Rectum (tissue), 1 donor: ENCODE results near the genes SPATA3 and NCL.

- PRO-cap = bidirectional peak, plus-strand start at chr2:230877630, minus-strand start at chr2:230877582; bidirectional peak, plus-strand start at chr2:230878195, minus-strand start at chr2:230878178
Observed at GRCh38 chr2:230877531-230878323, 13.0 kb downstream of the ITM2C start.

DNA sequence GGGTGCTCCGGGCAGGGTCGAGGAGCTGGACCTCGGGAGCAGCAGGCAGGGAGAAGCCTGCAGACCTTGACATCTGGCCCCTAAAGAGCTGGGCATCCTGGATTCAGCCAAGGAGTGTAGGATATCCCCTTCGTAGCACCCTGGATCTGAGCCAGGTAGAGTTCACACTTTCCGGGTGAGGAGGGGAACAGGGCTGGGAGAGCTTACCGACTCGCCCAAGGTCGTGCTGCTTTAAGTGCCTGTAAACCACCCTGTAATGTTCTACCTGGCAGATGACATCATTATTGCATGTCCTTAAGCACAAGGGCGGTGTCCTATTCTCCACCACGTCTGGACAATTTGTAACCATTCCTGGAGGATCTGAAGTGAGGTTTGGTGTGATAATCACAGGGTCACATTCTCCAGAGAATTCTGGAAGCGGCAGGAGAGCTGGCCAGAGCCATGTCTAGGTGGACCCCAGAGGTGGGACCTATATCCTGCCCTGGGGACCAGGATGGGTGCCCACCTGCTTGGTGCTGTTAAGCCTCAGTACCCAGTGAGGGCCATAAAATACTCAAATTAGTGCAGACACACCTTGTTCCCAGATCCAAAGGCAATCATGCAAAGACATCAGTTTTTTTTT lies 14.7 kb downstream of the ITM2C start:
- PRO-cap = bidirectional peak, plus-strand start at position 412 of the sequence, minus-strand start at position 142 of the sequence

DNA sequence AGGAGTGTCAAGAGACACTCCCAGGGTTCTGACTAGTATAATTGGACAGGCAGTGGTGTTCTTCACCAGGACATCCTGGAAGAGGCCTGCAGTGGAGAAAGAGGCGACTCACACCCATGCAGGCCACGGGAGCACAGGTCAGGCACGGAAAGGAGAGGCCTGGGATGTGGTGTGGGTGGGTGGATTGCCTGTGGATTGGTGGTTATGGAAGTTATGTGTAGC lies 14.1 kb upstream of the SPATA3 start:
- PRO-cap = unidirectional peak, plus-strand start at position 68 of the sequence

DNA sequence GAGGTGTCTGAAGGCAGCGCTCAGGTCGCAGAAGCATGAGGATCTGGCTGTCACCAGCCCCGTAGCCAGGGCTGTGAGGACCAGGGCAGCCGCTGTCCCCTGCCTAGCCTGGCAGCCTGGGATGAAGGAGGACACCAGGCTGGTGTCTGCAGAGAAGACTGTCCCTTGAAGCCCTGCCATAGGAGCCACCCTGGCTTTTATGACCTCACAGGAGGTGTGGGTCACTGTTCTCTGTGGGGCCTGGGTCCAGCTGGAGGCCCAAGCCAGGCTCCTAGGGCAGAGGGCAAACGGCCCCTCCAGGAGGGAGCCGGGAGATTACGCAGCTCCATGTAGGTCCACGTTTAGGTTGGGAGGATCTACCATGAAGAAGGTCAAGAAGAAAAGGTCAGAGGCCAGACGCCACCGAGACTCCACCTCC lies at the start of gene SPATA3:
TSS of gene SPATA3 (plus strand) at position 249 of the 418 bp plus-strand sequence.
- PRO-cap = no peak

GRCh38 chr2:231038513-231039049 lies 1.3 kb downstream of the C2orf72 start:
- PRO-cap = no peak

- PRO-cap = no peak
Observed at GRCh38 chr2:231047181-231048442, 9.1 kb upstream of the PSMD1 start.

DNA sequence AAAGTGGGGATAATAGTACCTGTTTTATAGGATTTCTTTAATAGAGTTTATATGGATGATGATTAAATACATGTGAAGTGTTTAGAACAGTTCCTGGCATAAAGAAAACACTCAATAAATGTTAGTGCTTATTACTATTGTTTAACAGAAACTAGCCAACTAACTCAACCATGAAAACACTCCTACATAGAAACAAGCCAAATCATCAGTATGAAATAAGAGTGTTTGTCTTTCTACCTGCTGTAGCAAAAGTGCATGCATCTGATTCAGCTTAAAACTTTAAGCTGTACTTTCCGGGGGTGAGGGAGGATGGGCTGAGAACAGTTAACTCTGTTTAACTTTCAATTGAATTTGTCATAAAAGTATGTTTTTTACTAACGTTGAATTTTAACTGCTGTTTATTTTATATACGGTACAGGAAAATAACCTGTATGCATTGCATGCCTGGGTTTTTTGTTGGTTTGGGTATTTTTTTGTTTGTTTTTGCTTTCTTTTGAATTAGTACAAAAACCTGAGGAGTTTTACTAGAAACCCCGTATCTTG lies 6.7 kb downstream of the HTR2B start:
- PRO-cap = no peak

- PRO-cap = bidirectional peak, plus-strand start at chr2:231245382, minus-strand start at chr2:231244911
Observed at GRCh38 chr2:231244758-231245550, 46.5 kb downstream of the ARMC9 start.

- PRO-cap = unidirectional peak, minus-strand start at chr2:231288776
Observed at GRCh38 chr2:231288551-231288919, 90.1 kb downstream of the ARMC9 start.

DNA sequence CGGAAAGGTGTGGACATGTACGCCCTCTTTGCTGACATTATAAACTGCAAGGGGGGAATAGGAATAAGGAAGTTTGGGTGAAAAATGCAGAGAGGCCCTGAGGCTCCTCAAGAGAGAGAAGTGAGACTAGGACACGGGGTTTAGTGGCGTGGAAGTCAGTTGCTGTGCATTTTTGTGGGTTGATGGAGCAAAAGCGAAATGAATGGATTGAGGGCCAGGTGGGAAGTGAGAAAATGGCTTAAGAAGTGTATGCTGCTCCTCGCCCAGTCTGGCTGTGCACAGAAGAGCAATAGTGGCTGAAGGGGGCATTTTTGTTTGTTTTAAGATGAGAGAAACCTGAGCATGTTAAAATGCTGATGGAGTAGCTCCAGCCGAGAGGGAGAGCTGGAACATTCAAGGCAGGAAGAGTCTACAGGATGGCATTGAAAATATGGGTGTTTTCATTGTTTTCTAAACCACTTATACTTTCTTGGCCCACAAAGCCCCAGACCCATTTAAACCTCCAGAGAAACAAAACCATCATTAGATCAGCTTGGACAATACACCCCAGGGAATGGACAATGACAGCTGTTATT lies 96.1 kb upstream of the B3GNT7 start:
- PRO-cap = unidirectional peak, plus-strand start at position 70 of the sequence

DNA sequence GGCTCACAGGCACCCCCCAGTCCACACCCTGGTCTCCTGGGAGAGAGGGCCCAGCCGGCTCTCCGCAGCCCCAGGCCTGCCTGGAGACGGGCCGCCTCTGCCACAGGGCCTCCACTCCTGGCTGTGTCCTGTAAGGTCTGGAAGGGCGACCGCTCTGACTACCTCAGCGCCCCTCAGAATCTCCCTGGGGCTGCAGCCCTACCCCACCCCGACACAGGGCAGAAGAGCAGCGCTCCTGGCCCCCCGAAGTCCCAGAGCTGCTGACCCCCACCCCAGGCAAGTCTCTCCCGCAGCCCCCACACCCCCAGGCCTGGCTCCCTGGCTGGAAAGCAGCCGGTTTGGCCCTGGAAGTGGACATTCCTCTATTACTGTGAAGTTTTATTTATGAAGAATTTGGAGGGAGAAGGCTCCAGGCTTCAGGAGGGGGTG lies 3.9 kb downstream of the B3GNT7 start:
- PRO-cap = no peak

GRCh38 chr2:231408547-231408980 lies 13.1 kb downstream of the B3GNT7 start:
- PRO-cap = no peak

- PRO-cap = no peak
Observed at GRCh38 chr2:231452593-231453263, 11.6 kb downstream of the NCL start.

- PRO-cap = unidirectional peak, plus-strand start at chr2:231463816; bidirectional peak, plus-strand start at chr2:231463868, minus-strand start at chr2:231463862; bidirectional peak, plus-strand start at chr2:231464233, minus-strand start at chr2:231464144; bidirectional peak, plus-strand start at chr2:231464763, minus-strand start at chr2:231464484
Observed at GRCh38 chr2:231463566-231464555, at the start of gene NCL. NCL (minus strand) TSS chr2:231464484.

DNA sequence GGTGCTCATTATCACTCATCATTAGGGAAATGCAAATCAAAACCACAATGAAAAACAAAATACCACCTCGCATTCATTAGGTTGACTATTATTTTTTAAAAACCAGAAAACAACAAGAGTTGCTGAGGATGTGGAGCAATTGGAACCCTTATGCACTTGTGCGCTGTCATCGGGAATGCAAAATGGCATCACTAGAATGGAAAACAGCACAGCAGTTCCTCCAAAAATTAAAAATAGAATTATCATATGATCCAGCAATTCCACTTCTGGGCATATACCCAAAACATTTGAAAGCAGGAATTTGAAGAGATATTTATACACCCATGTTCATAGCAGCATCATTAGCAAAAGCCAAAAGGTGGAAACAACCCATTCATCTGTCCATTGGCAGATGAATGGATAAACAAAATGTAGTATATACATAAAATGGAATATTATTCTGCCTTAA lies 11.9 kb upstream of the NMUR1 start:
- PRO-cap = no peak

GRCh38 chr2:231667591-231667858 lies 40.8 kb upstream of the PTMA start:
- PRO-cap = bidirectional peak, plus-strand start at chr2:231667799, minus-strand start at chr2:231667675

- PRO-cap = bidirectional peak, plus-strand start at chr2:231671951, minus-strand start at chr2:231671834
Observed at GRCh38 chr2:231671610-231672167, 36.6 kb upstream of the PTMA start.

DNA sequence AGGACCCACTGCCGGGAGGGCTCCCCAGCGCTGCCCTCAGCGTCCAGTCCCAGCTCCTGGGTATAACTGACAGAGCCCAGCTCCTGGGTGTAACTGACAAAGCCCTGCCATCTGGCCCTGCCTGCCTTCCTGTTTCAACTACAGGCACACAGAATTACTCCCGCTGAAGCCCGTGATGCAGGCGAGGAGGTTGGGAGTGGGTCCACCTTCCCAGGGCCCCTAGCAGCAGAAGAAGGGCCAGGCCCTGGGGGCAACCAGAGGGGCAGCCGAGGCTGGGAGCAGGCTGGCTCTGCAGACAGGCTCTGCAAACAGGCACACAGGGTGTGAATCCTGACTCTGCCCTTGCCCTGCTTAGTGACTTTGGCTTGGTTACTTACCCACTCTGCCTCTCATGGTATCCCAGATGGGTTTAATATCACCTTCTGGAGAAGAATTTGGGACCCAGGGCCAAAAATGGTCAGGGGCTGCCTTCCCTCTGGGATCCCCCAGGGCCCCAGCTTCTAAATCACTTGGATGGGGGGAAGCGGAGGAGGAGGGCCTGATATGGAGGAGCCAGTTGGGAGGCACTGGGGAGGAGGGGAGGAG lies 25.4 kb upstream of the PTMA start:
- PRO-cap = no peak

- PRO-cap = no peak
Observed at GRCh38 chr2:231707093-231707215, 1.4 kb upstream of the PTMA start.

DNA sequence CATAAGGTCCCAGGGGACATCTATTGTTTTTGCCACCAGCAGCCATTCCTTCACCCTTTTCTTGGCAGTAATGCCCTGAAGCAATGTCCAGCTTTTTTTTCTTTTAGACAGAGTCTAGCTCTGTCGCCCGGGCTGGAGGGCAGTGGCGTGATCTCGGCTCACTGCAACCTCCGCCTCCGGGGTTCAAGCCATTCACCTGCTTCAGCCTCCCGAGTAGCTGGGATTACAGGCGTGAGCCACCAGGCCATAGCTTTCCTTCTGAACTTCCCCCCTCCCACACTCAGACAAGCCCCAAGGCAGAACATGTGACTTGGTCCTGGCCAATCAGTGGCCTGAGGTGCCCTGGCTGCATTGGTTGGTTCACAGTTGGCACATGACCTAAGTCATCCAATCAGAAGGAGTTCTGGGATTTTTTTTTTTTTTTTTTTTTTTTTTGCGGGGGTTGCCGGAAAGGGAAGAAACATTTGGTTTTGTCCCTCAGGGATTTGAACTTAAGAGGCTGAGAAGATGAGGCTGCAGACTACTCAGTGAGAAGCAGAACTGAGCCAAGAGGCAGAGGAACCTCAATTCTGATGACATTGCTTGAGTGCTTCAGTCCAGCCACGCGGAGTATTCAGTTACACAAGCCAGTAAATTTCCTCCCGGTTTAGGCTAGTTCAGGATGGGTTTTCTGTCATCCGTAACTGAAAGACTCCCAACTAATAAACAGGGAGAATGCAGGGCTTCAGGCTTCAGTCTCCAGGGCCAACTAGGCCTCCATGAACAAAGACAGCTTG lies 8.9 kb downstream of the PTMA start:
- PRO-cap = no peak